Foreskin keratinocyte (primary cell): ENCODE measurements around the gene ADORA2A.

GRCh38 chr22:24162327-24162915 is 18.9 kb upstream of the SUSD2 start:
- RAMPAGE, total RNA: no peak

DNA sequence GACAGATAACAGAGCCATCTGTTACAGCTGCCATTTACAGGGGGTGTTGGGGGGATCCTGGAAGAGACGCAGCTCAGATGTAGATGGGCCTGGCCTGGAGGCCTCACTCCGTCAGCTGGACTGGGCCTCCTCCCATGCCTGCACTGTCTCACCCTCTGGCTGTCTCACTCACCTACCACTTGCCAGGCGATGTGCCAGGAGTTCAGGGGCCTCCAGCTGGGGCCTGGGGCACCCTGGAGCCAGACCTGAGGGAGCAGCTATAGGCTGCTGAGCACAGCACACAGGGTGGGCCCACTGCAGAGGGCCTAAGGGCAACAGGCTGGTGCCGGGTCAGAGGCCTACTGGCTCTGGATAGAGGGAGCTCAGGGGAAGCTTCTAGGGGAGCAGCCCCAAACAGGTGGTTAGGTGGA is 16.3 kb upstream of the SUSD2 start:
- RAMPAGE, total RNA: no peak

DNA sequence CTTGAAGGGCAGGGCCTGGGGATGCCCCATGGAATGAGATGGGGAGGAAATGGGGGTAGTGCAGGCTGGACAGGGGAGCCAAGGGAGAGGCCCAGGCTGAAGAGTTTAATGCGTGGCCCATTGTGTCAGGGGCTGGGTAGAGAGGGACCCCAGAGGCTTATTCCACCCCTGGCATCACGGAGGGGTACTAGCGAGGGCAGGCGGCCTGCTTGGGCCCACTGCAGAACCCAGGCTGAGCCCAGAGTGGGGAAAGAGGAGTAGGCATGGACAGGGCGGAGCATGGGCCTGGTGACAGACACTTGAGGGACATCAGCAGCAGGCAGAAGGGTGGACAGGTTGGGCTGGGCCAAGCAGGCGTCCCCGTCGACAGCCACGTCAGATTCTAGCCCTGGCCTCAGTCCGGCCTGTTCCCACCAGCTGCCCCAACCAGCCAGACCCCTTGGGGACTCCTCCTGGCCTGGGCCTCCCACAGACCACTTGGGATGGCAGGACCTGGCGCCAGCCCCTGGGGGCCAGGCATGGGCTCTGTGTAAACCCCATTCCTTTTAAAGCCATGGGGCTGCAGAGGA is 4.8 kb upstream of the SUSD2 start:
- RAMPAGE, total RNA: no peak

DNA sequence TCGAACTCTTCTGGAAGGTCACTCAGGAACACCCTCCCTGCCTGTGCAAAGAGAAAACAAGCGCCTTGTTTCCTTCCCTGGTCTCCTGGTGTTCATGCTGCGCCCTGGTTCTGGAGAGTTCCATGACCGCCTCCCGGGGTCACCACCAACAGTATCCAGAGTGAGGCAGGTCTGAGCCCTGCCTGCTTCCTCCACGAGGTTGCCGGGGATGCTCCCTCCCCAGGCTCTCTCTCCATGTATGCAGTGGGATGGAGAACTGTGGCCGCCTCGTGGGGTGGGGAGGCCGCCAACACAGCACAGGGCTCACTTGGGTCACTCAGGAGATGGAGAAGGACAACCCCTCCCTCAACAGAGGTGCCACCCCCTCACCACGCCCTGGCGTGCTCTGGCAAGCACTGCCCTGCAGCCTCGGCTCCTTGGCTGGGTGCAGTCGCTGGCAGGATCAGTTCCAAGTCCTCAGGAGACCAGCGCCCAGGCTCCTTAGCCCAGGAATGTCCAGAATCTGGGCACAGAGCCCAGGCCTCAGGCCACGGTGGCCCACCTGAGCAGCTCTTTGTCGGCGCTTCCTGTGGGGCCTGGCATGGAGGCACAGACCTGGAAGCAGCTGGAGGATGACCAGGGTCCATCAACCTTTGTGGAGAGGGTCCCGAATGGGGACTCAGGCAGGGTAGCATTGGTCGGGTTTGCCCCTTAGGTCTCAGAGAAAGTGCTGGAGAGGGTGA is 7.9 kb downstream of the SUSD2 start:
- RAMPAGE, total RNA: no peak

DNA sequence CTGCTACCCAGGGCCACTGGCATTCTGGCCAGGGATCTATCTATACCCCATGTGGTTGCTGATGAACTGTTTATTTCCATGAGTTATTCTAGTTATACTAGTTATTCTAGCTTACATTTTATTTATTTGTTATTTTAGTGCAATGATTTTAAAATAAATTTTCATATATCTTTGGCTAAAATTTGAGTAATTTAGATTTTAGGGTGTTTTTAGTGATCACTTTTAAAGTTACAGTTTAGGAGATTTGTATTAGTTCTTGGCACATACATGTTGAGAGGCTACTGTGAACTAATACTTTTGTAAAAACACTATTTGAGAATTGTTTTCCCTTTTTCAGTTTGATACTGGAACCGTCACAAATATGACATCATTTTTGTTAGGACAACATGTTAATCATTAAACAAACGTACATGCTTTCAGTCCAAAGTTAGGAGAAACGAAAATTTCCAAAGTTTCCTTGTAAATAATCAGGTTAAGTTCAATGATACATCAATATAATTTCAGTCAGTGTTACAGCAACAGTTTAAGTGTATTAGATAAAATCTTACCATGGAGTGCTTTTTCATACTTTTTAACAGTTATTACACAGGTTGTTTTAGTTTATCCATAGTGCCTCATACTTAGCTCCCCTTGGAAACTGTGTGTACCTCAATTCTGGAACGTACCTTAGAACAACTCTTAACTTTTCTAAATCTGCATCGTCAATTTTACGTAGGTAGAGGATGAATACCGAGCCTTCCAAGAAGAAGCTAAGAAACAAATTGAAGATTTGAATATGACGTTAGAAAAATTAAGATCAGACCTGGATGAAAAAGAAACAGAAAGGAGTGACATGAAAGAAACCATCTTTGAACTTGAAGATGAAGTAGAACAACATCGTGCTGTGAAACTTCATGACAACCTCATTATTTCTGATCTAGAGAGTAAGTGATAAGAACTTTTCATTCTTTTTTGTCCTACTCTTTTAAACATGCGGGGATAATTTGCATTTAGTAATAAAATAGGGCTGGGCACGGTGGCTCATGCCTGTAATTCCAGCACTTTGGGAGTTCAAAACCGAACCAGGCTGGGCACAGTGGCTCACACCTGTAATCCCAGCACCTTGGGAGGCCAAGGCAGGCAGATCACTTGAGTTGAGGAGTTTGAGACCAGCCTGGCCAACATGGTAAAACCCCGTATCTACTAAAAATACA is 53.3 kb downstream of the SPECC1L start:
- RAMPAGE, total RNA: no peak

GRCh38 chr22:24390567-24390801 is 36.9 kb upstream of the ADORA2A start:
- RAMPAGE, total RNA: no peak

DNA sequence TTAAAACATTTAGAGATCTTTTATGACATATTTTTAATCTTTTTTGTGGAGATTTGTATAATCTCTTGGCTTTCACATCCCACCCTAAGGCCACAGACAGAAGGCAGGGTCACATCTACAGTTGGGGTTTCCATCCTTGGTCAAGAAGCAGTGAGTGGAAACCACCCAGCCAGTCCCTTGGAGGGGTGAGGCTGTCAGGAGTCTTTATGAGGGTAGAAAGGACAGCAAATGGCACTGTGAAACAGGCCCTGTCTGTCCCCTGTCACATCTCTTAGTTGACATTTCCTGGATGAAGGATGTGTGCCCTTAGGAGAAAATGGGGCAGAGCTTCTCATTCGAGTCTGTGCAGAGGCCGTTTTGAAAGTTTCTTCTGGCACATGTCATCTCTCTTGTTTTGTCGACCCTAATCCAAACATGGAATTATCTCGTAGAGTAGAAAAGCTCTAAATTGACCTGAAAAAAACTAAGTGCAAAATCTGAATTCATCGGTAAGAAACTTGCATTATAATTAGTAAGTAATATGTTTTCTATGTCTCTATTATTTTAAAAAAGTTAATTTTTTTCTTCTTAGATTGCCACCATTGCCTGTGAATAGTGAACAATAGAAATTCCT is 24.4 kb upstream of the ADORA2A start:
- RAMPAGE, total RNA: no peak

- RAMPAGE, total RNA: no peak
These were observed at the start of gene ADORA2A for GRCh38 chr22:24427097-24427771. TSS of gene ADORA2A (plus strand) at chr22:24427599.

- RAMPAGE, total RNA: no peak
These were observed 7.7 kb downstream of the ADORA2A start for GRCh38 chr22:24435023-24435552.

- RAMPAGE, total RNA: no peak
These were observed 28.4 kb downstream of the ADORA2A start for GRCh38 chr22:24455671-24456254.

DNA sequence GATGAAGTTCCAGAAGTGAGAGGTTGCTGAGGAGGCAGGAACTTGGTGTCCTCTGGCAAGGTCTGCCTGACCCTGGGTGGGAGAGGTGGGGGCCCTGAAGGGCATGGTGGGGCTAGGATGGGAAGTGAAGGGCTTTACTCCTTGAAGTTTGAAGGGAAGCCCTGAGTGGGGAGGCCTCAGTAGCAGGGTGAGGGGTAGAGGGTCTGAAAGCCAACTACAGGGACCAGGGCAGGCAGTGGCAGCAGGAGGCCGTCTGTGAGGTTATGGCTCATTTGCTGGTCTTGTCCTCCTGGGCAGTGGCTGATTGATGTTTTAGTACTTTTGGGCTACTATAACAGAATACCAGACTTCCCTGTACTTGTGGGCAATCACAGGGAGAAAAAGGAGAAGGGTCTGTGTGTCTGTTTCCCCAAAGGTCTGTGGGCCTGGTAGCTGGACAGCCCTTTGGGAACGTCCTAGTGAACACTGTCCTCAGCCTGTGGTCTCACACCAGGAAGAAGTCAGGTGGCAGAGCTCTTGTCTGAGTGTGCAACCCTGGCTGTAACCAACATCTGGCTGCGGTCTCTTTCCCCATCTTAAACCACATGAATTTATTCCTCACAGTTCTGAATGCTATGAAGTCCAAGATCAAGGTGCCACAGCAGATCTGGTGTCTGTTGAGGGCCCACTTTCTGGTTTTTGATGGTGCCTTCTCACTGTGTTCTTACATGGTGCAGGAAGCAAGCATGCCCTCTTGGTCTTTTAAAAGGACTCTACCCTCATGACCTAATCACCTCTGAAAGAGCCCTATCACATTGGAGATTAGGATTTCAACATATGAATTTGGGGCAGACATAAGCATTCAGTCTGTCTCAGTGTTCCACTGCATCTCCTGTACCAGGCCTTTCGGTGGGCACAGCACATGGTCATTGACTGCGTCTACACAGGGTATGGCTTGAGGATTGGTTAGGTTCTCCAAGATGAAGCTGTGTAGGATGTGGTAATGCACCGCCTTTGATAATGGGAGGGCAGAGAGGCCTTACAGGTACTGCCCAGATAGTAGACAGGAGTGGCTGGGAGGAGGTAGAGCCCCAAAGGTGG is 2.6 kb downstream of the UPB1 start:
- RAMPAGE, total RNA: no peak

DNA sequence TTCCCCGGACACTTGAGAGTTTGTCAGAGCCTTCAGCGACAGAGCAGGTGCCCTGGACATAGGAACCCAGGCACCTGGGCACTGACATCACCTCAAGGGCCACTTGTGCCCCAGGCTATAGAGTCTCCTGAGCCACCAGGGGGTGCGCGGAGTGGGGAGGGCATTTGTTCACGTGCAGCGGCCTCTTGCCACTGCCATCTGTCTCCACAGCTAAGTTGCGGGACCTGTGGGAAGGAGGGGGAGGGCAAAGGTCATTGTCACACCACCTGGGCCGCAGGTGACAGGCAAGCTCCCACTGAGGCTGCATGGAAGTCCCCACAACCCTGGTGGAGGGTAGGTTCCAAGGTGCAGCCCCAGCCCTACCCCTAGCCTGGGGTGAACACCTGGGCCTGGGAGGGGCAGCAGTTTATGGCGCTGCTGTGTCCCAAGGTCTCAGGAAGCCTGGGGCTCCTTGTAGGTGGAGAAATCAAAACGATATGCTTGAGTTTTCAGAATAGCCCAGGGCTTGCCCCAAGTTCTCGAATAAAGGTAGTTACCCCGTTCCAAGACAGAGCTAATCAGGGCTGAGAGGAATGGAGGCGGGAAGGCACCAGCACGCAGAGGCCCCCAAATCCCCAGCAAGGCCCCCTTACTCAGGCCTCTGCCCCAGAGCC is 79.4 kb downstream of the PIWIL3 start:
- RAMPAGE, total RNA: no peak

GRCh38 chr22:24827125-24827792 is 21.2 kb downstream of the SGSM1 start:
- RAMPAGE, total RNA: no peak

DNA sequence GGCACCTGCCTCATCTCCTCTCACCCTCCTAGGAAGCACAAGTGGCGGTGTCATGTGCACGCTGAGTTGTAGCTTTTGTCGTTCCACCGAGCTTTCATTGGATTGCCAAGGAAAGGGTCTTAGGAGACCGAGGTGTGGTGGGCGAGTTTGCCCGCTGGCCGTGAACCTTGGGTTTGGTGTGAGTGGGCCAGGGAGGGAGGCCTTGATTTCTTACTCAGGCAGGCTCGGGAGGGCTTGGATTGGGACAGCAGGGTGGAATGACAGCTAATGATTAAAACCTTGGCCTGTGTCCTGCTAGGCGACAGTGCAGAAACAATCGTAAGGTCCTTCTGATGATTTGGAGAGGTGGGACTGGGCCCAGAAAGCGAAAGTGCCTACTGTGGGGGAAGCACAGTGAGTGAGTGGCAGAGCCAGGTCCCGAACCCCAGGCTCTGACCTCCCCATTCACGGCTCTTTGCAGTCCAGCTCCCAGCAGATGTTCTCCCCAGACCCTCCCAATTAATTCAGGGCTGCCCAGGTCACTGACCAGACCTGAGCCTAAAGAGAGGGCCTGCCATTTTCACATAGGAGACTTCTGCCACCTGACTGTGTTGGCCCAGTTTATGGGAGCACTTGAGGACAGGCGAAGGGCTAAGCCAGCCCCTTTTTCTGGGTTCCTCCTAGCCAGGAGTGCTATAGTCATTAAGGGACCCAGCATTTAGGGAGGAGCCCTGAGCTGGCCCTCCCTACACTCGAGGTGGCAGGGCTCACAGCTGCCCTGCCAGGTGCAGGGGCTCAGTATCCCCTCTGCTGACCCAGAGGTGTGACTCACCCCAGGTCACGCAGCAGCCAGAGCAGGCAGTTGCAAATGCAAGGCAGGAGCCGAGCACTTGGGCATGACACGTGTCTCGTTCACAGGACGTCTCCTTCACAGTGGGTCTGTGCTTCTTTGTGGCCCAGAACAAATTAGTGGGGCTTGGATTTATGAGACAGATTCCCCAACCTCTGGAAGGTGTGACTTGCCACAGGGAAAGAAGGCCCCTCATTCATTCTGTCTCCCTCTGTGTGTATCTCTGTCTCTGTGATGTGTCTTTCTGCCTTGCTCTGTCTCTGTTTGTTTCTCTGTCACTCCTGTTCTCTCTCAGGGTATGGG is 86.5 kb upstream of the CRYBB3 start:
- RAMPAGE, total RNA: no peak

- RAMPAGE, total RNA: no peak
These were observed 65.2 kb upstream of the CRYBB3 start for GRCh38 chr22:25134541-25134776.

- RAMPAGE, total RNA: no peak
These were observed 49.3 kb upstream of the CRYBB3 start for GRCh38 chr22:25150396-25150767.

DNA sequence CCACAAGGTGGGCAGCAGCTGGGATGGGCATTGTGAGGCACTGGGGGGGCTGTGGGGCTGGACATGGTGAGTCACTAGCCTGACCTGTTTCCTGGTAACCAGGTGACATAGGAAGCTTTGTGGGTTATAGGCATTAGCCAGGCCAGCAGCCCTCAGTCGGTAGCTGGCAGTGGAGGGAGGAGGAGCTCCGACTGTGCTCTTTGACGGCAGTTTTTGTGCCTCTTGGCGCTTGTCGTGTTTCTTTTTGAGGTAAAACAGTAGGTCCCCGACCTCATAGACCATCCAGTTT is 107.6 kb downstream of the CRYBB2 start:
- RAMPAGE, total RNA: no peak

DNA sequence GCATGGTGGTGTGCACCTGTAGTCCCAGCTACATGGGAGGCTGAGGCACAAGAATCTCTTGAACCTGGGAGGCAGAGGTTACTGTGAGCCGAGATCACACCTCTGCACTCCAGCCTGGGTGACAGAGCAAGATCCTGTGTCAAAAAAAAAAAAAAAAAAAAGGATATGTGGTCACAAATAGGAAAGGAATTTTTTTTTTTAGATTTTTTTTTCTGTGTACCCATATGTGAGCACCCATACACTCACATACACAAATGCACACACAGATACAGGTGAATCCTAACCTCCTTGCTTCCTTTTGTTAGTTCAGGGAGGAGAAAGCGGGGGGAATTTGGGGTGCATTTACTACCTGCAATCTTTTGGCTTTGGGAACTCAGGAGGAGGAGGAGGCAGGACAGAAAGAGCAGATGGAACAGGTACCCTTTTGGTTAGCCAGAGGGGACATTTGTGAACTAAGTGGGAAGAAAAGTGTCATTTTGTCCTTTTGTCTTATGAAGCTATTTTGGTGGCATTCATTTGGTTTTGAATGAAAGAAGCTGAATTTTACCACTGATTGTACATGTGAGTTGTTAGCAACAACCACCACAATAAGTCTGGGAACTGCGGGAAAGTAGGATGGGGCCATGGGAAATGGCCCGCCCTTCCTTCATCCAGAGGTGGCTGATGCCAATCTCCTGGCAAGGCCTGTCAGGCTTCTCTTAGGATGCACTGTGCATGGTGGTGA is 92.9 kb upstream of the GRK3 start:
- RAMPAGE, total RNA: no peak

GRCh38 chr22:25539238-25539694 is 25.2 kb upstream of the GRK3 start:
- RAMPAGE, total RNA: no peak

DNA sequence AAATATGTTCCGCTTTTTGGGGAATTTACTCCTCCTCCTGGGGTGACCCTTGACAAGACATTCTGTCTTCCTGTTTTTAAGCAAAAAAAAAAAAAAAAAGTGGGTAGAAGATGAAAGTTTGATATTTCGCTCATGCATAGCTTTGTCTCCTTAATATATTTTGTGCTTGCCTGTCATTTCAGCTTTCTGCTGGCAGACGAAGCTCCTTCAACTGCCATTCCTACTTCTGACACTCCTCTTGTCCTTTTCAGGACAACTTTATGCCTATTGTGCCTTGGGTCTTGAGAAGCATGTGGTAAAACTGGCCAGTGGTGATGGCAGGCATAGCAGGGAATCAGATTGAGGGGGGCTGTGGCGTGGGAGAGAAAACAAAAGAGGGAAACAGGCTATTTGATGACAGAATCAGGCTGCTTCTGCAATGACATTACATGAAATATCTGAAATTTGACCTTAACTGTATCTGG is 1.3 kb upstream of the GRK3 start:
- RAMPAGE, total RNA: no peak